Non-pigmented ciliary epithelial cell (primary cell): ENCODE measurements around the gene GJA8.

DNA sequence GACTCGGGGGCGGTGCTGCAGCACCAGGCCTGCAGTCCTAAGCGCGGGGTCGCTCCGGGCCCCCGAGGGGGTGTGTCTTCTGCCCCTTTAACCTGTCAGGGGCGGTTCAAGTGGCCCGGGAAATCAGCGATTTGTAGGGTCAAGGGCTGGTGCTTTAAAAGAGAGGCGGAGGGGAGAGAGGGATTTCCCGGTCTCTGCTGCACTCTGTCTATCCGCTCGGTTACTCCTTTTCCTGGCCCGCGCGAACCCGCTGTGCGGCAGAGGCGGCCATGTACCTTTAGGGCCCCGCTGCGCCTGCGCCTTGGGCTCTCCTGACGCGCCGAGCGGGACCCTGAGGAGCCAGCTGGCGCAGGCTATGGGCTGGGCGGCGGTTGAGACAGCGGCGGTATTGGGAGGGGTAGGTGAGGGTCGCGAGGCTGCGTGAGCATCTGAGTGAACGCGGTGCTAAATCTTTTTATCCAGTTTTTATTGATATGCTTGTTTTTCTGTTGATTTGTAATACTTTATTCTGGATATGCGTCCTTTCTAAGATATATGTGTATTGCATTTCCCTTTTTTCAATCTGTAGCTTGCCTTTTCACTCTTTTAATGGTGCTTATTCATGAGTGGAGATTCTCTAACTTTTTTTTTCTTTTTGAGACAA is 127.8 kb upstream of the PPIAL4H start:
- RRBS, result no CpG with 5 or more reads among the region's 38 CpGs

GRCh38 chr1:146948325-146949090 is 10.4 kb downstream of the NBPF12 start:
- RRBS, result no CpG with 5 or more reads among the region's 11 CpGs

- RRBS, result no CpG with 5 or more reads among the region's 4 CpGs
Observed at GRCh38 chr1:147109645-147110022, 62.6 kb downstream of the PRKAB2 start.

DNA sequence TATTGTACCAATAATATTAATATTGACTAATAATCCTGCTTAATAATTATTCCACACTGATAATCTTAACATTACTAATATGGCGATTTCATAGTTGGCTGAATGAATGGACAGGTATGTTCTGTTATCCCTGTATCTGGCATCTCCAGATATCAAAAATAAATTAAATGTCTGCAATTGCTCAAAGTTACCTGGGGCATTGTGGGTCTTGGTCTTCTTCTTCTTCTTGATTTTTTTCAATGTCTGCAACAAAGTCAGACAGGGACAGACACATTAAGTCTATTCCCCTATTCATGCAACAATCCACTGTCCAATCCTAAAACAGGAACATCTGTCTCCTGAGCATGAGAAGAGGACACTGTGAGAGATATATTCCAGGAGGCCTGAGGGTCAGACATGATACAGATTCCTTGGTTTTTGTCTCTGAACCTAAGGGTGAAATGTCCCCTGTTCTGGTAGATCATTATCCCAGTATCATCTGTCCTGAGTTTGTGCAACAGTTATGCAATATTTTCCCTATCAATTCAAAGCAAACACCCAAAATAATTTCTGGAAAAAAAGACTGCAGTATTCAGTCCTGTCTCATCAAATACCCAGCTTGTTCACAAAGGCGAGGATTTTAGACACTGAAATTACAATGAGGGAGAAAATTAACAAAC is 61.5 kb downstream of the PRKAB2 start:
- RRBS, result no CpG with 5 or more reads among the region's 2 CpGs

GRCh38 chr1:147168633-147169208 is 3.5 kb downstream of the PRKAB2 start:
- RRBS, result no CpG with 5 or more reads among the region's 2 CpGs

- RRBS, result no CpG with 5 or more reads among the region's 16 CpGs
Observed at GRCh38 chr1:147223545-147224593, 1.3 kb downstream of the FMO5 start.

- RRBS, result no CpG with 5 or more reads among the region's 3 CpGs
Observed at GRCh38 chr1:147279918-147280400, 37.5 kb downstream of the CHD1L start.

DNA sequence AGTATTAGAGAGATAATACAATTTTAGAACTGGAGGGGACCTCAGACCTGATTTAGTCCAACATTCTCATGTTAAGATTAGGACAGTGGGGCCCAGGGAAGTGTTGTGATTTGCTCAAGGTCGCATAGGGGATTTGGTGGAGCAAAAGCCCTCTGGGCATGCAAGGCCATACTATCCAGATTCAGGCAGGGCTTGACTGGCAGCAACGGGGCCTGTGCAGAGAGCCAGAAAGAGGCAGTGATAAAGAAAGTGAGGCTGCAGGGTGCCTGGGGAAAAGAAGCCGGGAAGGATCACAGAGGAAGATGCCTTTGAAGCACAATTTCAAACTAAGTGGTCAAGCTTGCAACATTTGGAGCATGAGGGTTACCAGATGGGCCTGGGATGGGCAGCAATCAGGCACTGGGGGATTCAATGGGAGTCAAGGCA is 31.3 kb upstream of the BCL9 start:
- RRBS, result no CpG with 5 or more reads among the region's 3 CpGs

GRCh38 chr1:147517734-147518115 is 23.6 kb upstream of the BCL9 start:
- RRBS, result no CpG with 5 or more reads among the region's 9 CpGs

- RRBS, result no CpG with 5 or more reads among the region's 5 CpGs
Observed at GRCh38 chr1:147738756-147739107, 21.7 kb downstream of the GJA5 start.

DNA sequence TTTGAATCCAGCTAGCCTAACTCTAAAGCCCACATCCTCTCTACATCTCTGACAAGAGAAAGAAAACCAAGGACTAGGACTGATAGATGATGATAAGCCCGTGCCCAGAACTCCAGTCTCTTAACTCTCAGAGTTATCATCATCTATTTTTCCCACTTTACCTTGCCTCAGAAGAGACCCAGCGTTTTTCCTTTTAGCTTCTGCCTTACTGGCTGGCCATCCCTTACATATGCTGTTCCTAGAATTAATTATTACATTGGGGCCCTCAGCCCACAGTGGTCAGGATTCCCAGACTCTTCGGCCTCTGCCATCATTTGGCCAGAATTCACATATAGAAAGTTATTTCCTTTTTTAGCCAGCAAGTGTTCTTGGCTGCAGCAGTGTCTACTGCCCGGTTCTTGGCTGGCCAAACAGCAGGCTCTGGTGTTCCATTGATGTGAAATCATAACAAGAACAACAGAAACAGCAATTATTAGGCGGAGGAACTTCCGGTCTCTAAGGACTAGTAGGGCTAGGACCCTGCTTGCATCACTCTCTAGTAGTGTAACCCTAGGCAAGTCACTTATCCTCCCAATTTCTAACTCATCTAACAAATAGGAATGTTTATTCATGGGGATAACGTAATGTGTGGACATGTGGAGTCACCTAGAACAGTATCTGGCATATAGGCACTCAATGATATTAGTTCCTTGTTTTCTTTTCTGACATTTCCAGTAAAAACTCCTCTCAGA is 8.6 kb upstream of the GJA5 start:
- RRBS, result 92% methylated on average over 3 of the region's 7 CpGs

DNA sequence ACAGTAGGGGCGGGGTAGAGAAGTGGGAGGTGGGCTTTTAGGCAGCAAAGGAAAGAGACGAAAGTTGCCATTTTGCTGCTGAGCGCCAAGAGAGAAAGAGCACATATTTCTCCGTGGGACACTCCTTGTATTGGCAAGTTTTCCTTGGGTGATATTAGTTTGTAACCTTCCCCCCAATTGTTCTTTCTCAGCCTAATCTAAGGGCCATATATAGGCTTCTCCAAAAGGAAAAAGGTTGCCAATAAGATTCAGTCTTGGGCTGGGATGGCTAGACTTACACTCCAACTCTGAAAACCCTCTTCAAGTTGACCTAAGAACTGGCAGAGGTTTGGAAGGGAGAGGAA is at the start of gene GJA8:
Gene GJA8, plus strand, starts transcription at position 67 of the 344 bp plus-strand sequence.
- RRBS, result no CpG with 5 or more reads among the region's 4 CpGs

- RRBS, result no CpG with 5 or more reads among the region's 5 CpGs
Observed at GRCh38 chr1:148278854-148279415, 126.9 kb upstream of the NBPF11 start.

DNA sequence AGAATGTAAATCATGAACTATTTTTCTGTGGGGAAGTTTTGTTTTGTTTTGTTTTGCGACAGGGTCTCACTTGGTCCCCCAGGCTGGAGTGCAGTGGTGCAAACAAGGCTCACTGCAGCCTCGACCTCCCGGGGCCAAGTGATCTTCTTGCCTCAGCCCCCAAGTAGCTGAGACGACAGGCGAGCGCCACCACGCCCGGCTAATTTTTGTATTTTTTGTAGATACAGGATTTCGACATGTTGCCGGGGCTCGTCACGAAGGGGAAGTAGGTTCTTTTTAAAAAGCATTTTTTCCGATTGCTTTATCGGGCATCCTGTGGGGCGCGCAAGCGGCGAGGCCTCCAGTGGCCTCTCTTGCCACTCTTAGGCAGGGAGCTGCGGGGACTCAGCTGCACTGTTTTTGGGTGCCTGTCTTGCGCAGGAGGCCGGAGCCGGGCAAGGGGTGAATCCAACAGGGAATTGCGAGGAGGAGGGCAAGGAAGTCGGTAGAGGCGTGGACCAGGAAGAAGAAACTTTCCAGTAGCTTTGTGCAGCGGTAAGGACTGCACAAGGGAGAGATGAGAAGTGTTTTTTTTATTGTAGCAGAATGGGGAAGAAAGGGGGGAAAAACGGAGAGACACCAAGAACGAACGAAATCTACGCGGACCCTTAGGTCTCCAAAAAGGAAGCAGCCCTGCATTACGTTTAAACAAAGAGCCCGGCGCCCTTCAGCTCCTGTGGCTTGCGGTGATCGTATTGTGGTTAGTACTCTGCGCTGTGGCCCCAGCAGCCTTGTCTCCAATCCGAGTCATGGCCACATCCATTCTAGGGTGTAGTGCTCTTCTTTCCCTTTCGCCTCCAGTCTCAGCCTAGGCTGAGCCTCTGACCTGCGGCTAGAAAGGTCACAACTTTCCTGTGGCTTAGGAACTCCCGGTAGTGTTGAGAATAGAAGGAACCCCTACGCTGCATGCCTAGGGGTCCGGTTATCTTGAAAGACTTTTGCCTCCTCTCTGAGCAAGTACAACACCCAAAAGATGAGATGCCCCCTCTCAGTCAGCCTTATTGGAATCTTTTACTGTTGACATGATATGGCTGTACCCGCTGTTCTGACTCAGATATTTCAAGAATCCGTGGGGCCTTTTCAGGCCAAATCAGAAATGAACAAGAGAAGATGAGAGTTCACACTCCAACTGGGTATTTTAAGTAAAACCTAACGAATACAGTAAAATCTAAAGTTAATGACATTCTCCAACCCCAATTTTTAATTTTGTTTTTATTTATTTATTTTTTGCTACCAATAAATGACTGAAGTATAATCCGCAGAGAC is 164.6 kb downstream of the PPIAL4G start:
- RRBS, result no CpG with 5 or more reads among the region's 47 CpGs

GRCh38 chr1:148361271-148362031 is 121.7 kb downstream of the PPIAL4G start:
- RRBS, result no CpG with 5 or more reads among the region's 37 CpGs

- RRBS, result 26% methylated on average over 7 of the region's 16 CpGs
Observed at GRCh38 chr1:148889372-148889735, 45.1 kb downstream of the PDE4DIP start.

DNA sequence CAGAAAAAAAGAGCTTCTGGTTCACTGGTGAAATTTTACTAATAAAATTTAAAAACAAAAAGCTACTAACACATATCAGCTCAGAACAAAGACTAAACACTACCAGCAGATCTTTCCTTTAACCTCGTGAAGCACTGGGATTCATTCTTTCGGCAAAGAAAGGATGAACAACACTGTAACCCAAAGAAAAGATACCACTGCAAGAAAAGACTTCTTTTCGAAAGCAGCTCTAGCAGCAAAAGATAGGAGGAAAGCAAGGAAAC is 1.1 kb downstream of the NBPF9 start:
- RRBS, result no CpG with 5 or more reads among the region's 3 CpGs

DNA sequence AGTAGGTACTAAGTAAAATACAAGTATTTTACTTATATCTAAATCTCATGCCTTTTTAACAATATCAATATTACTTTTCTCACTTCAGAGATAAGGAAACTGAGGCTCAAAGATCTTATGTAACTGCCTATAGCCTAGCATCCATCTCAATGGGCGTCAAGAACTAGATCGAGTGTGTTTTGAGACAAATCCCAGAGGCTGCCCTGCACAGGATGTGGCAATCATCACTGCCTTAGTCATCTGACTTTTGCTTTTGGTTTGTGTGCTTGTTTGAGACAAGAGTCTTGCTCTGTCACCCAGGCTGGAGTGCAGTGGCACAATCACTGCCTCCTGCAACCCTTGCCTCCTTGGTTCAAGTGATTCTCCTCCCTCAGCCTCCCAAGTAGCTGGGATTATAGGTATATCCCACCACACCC is 57.1 kb upstream of the NBPF9 start:
- RRBS, result no CpG with 5 or more reads among the region's 2 CpGs

GRCh38 chr1:149285451-149286056 is 104.9 kb upstream of the NOTCH2NLC start:
- RRBS, result no CpG with 5 or more reads among the region's 48 CpGs

GRCh38 chr1:149712352-149712997 is 70.0 kb upstream of the FCGR1A start:
- RRBS, result no CpG with 5 or more reads among the region's 28 CpGs